T-cell (primary cell): Measurements from ENCODE around the gene VGLL4.

- PRO-cap, 7 experiments, result no peak in any of the 7 experiments
These were observed 44.9 kb downstream of the SLC6A1 start for GRCh38 chr3:11037145-11038182.

- PRO-cap, 7 experiments, result no peak in any of the 7 experiments
These were observed 10.3 kb downstream of the HRH1 start for GRCh38 chr3:11164513-11165035.

- PRO-cap, 7 experiments, result no peak in any of the 7 experiments
These were observed 159.6 kb downstream of the ATG7 start for GRCh38 chr3:11431683-11432285.

DNA sequence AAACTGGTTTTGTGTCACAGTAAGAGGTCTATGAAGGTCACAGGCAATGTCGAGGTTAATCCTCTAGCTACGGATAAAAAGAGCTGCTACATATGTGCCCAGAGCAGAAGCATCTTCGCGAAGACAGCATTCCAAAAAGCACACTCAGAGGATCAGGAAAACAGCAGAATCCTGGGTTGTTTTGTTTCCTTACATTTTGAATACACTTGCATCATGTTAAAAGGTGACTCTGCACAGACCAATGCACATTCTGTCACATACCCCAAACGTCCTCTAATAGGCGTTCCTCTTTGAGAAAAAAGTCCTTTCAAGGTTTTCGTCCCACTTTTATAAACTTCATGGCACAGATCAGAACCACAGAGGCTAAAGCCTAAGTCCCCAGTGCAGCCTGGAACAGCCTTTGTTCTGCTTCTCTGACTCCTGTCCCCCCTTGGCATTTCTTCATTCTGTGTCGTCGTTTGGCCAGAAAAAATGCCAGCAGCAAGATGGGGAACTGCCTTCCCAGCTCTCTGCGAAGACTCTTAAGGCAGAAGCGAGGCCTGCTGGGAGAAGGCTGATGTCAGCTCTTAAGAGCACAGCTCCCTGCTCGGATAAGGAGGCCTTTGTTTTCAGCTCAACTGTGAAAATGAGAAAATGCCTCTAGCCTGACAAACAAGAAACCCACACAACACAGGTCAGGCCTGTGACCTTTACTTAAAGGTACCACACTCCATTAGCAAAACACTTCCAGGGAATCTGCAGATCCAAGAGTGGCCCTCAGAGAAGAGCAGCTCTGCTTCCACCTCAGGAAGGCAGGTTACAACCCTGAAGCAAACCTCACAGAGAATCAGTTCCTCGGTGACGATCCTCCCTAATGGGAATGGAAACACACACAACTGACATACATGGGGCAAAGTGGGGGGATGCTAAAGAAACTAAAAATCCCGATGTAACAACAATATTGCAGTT lies 52.5 kb downstream of the VGLL4 start:
- PRO-cap, 7 experiments, result no peak in any of the 7 experiments

DNA sequence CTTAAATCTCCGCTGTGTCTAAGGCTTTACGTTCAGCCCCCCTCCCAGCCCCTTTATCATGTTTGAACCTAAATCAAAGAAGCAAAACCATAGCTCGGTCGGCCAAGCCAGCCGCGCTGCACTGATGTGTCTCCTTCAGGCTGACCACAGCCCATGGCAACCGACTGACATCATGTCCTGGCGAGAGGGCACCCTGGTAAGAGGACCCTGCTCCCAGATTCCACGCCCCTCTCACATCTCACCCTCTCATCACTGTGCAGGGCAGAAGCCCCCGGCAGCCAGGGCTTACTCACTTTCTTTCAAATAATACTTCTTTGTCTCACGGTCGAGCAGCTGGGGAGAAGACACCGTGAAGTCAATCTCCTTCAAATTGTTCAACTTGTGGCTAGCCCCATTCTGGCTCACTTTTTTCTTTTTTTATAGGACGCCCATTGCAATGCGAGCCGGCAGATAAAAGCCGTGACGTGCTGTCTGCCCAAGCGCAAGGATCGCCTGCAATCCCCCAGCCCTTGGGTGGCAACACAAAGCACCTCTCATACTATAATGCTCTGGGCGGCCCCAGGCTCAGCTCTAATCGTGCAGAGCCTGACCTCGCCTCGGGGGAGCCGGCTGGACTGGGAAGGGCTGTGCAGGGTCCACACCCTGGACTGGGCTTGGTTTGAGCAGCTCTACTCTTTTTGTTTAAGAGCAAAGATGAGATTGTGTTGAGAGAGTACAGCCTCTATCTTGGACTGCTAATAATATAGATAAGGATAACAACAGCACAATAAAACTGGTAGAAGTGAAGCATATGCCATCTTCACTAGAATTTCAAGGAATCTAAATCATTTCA lies 33.5 kb downstream of the VGLL4 start:
- PRO-cap, 7 experiments, result no peak in any of the 7 experiments

DNA sequence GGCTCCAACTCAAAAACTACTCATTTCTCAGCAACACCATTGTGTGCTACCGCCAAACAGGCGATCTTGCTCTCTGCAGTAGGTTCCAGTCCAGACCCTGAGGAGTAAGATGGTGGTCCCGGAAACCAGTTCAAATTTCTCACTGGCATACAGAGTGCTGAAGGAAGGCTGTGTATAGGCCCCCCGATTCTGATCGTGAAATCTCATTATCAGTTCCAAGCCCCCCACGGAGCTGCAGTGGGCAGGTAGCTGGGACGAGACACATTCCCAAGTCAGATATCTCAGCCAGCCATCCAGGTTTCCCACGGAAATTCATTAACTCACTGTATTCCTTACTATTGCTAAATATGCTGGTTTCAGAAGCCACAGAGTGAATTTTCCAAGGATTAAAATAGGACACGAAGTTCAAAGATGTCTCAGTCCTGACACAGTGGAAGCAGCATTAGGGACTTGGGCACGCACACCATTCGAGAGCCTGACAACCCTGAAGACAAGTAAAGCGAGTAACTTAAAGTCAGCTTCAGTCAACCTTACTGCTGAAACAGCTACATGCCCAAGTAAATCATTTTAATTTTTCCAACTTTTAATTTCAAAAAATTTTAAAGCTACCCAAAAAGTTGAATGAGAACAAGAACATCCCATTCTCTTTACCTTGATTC lies 29.3 kb downstream of the VGLL4 start:
- PRO-cap, 7 experiments, result no peak in any of the 7 experiments

- PRO-cap, 7 experiments, result peak in 7 of 7 experiments; most common plus-strand start chr3:11624972 (in 1); most common minus-strand start chr3:11624852 (in 7)
These were observed 19.0 kb downstream of the VGLL4 start for GRCh38 chr3:11624763-11625149.

GRCh38 chr3:11643218-11644351 lies at the start of gene VGLL4:
VGLL4 (minus strand) TSS chr3:11643915.
- PRO-cap, 7 experiments, result peak in 4 of 7 experiments; most common plus-strand start chr3:11643706 (in 1); most common minus-strand start chr3:11643645 (in 4)

DNA sequence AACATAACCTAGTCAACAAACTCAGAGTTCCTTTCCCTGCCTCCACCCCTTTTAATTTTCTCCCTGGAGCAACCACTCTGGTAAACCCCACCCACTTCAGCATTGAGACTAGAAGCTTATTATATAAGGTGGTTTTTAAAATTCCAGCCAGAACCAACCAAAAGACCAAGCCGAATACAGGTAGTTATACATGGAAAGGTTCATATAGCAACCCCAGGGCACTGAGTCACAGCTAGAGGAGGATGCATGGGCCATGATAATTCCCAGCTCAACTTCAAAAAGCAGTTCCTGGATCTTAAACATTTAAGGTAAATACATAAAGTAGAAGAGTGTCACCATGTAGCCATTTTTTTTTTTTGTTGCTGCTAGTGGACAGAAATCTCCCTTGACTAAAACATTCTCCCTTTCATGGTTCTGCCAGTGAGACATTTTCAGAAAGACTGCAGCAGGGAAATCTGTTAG lies 54.8 kb downstream of the TAMM41 start:
- PRO-cap, 7 experiments, result no peak in any of the 7 experiments

GRCh38 chr3:11795604-11796126 lies 51.0 kb downstream of the TAMM41 start:
- PRO-cap, 7 experiments, result no peak in any of the 7 experiments

- PRO-cap, 7 experiments, result no peak in any of the 7 experiments
These were observed 64.6 kb upstream of the TAMM41 start for GRCh38 chr3:11911218-11911661.

GRCh38 chr3:12159177-12159695 lies 524 bp upstream of the TIMP4 start:
- PRO-cap, 7 experiments, result no peak in any of the 7 experiments

DNA sequence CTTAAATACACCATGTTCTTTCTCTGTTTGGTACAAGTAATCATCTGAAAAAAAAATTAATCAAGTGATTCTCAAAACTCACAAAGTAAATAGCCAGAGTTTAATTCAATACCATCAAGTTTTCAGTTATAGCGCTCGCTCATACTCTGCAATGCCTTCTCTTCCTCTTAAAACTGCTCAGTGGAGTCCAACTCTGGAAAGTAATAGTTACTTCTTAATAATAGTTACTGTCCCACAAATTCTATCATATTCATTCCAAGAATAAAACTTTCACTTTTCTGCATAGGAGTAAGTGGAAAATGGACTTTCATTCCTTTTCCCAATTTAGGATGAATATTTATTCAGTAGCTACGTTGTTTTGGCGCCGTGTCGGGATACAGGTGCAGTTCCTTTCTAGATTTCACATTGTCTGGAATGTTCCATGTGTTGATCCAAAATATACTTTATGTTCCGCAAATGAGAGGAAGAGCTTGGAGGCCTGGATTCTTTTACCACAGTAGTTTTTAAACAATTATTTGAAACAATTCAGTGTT lies 23.0 kb upstream of the PPARG start:
- PRO-cap, 7 experiments, result no peak in any of the 7 experiments

- PRO-cap, 7 experiments, result no peak in any of the 7 experiments
These were observed 1.2 kb upstream of the PPARG start for GRCh38 chr3:12287323-12288449.

DNA sequence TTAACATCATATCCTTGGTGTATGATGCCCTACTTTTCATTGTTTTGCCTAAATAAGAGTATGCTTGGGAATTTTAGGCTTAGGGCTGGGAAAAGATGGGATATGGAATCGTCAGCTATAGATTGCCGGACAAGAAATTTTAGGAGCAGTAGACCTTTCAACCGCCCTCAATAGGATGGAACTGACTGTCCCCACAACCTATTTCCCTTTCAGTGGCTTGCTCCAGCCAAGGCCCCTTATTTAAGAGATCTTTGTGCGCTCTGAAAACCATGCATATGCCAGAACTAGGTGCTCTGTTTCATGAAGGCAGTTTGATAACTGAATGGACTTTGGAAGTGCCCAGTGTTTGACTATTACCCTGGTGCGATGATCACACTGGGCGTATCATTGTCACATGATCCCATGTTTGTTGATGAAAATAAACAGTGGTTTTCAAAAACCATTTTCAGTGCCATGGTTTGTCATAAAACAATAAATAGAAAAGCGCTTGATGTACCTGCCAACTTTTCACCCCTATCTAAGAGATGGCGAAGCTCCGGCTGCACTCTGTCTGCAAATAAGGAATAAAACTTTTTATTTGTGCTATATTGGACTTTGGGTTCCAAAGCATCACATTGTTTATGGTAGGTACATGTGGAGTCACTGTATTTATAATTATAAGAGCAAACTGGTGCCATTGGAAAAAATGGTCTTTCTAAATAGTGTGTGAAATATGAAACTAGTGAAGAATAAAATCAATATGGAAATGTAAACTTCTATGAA lies 74.1 kb upstream of the TSEN2 start:
- PRO-cap, 7 experiments, result no peak in any of the 7 experiments

DNA sequence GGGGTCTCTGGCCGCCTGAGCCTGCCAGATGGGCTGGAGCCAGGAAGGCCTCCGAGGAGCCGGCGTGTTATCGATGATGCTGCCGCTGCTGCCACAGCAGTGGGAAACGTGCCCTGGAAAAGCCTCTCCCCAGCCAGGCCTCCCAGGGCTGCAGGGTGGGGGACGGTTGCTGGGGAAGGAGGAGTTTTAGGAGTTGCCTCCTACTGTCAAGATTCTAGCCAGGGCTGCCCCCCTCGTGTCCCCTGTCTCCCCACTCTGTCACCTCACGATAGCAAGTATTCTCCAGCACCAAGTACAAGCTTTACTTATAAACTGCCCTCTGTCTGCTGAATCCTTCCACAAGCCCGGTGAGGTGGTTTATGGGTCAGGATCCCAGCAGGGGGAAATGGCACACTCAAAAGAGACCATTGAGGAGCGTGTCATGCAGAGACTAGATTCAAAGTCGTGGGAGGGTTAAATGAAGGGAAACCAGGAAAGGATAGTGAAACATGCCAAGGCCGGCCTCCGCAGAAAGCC lies 43.1 kb upstream of the TSEN2 start:
- PRO-cap, 7 experiments, result no peak in any of the 7 experiments

- PRO-cap, 7 experiments, result no peak in any of the 7 experiments
These were observed 5.4 kb downstream of the TSEN2 start for GRCh38 chr3:12489659-12490117.

- PRO-cap, 7 experiments, result no peak in any of the 7 experiments
These were observed 37.9 kb downstream of the MKRN2 start for GRCh38 chr3:12594734-12595314.

GRCh38 chr3:12798450-12799072 lies 2.1 kb downstream of the CAND2 start:
- PRO-cap, 7 experiments, result no peak in any of the 7 experiments

GRCh38 chr3:12834316-12834510 lies 7.2 kb downstream of the RPL32 start:
- PRO-cap, 7 experiments, result no peak in any of the 7 experiments